Heart left ventricle (tissue), 7 donors: ENCODE measurements around the gene NCOR2.

DNA sequence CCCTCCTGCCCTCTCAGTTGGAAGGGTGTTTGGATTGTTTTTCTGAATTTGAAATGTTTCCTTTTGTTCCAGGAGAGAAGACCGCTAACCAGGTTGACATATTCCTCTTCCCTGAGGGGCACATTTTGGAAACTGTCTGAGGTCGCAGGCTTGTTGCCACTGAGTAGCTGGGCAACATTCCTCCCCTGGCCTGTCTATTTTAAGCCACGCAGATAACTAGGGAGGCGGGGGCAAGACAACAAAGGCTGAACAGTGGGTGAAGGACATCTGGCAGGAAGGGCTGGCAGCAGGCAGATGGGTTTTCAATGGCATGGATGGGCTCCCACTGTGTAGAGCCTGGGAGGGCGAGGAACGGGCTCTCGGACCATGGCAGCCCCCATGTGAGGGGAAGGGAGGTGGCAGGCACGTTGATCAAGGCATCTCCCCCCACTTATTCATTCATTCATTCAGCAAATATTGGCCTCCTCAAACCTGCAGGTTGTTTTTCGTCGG is 14.0 kb upstream of the VPS37B start:
- PRO-cap, 6 experiments, result peak in 6 of 6 experiments; most common plus-strand start position 266 of the sequence (in 4); most common minus-strand start position 165 of the sequence (in 2)
- RAMPAGE, long total RNA, 2 experiments, result no peak in any of the 2 experiments
- RRBS, result no CpG with 5 or more reads among the region's 10 CpGs

GRCh38 chr12:122951356-122951927 is 14.8 kb downstream of the ABCB9 start:
- PRO-cap, 6 experiments, result no peak in any of the 6 experiments
- RAMPAGE, long total RNA, 2 experiments, result no peak in any of the 2 experiments
- RRBS, result no CpG with 5 or more reads among the region's 11 CpGs

DNA sequence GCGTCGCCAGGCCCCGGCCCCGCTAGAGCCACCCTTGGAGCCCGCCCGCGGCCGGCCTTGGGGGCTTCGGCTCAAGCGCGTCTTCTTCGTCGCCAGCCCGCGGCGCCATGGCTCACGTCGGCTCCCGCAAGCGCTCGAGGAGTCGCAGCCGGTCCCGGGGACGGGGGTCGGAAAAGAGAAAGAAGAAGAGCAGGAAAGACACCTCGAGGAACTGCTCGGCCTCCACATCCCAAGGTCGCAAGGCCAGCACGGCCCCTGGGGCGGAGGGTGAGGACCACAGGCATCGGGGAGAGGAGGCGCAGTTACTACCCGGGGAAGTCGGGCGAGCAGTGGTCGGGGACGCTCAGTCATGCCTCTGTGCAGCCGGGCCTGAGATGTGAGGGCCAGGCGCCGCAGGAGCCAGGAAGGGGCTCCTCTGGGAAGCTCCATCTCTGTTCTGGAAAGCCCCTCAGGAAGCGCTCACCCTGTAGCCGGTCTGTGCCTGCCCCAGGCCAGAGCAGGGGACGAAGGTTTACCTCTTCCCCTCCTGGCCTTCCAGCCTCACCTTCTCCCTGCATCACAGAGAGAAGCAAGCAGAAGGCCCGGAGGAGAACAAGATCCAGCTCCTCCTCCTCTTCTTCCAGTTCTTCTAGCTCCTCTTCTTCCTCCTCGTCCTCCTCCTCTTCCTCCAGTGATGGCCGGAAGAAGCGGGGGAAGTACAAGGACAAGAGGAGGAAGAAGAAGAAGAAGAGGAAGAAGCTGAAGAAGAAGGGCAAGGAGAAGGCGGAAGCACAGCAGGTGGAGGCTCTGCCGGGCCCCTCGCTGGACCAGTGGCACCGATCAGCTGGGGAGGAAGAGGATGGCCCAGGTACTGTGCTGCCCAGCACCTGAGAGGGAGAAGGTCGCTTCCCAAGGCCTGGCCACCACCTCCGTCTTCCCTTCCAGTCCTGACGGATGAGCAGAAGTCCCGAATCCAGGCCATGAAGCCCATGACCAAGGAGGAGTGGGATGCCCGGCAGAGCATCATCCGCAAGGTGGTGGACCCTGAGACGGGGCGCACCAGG is 873 bp downstream of the ARL6IP4 start:
- PRO-cap, 6 experiments, result no peak in any of the 6 experiments
- RAMPAGE, long total RNA, 2 experiments, result no peak in any of the 2 experiments
- RRBS, result 6% methylated on average over 28 of the region's 60 CpGs

GRCh38 chr12:123320073-123321067 is 44.3 kb downstream of the SBNO1 start:
- PRO-cap, 6 experiments, result no peak in any of the 6 experiments
- RAMPAGE, long total RNA, 2 experiments, result no peak in any of the 2 experiments
- RRBS, result no CpG with 5 or more reads among the region's 9 CpGs

DNA sequence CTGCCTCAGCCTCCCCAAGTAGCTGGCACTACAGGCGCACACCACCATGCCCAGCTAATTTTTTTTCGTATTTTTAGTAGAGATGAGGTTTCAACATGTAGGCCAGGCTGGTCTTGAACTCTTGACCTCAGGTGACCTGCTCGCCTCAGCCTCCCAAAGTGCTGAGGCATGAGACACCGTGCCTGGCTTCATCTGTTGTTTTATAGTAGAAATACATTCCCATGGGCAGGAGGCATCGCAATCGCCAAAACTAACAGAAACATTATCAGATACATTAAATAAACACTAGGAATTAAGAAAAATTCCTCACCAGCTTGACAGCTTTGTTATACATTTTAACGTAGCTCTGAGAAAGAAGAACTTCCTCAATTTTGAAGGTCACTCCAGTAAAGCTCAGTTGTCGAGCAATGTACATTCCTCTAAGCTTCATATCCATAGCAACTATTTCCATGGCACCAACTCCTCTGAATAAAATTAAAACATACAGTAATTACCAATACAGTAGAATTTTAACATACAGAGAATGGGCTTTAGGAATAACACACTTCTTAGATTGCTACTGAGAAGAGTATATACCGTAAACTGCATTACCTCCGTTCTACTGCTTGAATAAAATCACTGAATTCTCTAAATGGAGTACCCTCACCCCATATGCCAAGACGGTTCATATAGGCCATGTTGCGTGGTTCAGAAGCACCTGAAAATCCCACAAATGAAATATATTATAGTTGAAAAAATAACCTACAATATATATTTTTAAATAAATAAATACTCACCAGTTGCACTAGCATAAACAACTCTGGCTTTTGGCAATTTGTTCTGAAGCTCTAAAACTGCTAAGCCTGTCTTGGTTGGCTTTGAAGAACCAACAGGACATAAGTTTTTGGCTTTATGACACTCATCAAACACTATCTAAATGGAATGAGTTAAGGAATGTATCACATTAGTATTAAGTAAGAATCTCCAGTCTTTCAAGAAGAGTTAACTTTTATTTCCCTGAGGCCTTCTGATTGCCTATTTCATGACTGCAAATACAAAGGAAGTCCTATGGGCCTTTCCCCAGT is 37.2 kb downstream of the SBNO1 start:
- PRO-cap, 6 experiments, result no peak in any of the 6 experiments
- RAMPAGE, long total RNA, 2 experiments, result no peak in any of the 2 experiments
- RRBS, result no CpG with 5 or more reads among the region's 12 CpGs

DNA sequence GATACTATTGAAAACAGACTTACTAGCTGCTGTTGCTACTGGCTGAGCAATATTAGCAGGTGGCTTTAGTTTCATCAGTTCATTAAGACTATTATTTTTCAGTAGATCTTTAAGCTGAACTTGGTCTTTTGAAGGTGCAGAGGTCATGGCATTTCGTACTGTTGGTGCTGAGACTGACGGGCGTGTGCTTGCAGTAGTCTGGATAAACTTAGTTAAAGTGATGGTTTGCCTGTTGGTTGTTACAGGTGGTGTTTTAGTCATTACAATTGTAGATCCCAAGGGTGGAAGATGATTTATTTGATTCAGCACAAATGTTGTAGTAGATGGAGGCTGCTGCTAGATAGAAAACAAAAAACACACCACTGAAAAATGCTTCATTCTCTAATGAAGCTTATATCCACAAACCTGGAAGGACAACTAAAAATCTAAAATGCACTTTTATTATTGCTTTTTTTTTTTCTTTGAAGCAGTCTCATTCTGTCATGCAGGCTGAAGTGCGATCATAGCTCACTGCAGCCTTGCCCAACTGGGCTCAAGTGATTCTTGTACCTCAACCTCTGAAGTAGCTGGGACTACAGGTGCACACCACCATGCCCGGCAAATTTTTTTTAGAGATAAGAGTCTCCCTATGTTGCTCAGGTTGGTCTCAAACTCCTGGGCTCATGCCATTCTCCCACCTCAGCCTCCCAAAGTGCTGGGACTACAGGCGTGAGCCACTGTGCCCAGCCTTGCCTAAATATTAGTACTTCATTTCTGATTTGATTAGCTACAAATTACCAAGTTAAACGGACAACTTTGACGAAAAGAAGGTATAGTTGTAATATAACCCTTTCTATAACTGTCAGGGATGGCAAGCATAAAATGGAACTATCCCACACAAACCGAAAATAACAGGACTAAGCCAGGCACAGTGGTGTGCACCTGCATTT is 19.1 kb downstream of the SBNO1 start:
- PRO-cap, 6 experiments, result no peak in any of the 6 experiments
- RAMPAGE, long total RNA, 2 experiments, result no peak in any of the 2 experiments
- RRBS, result no CpG with 5 or more reads among the region's 9 CpGs

DNA sequence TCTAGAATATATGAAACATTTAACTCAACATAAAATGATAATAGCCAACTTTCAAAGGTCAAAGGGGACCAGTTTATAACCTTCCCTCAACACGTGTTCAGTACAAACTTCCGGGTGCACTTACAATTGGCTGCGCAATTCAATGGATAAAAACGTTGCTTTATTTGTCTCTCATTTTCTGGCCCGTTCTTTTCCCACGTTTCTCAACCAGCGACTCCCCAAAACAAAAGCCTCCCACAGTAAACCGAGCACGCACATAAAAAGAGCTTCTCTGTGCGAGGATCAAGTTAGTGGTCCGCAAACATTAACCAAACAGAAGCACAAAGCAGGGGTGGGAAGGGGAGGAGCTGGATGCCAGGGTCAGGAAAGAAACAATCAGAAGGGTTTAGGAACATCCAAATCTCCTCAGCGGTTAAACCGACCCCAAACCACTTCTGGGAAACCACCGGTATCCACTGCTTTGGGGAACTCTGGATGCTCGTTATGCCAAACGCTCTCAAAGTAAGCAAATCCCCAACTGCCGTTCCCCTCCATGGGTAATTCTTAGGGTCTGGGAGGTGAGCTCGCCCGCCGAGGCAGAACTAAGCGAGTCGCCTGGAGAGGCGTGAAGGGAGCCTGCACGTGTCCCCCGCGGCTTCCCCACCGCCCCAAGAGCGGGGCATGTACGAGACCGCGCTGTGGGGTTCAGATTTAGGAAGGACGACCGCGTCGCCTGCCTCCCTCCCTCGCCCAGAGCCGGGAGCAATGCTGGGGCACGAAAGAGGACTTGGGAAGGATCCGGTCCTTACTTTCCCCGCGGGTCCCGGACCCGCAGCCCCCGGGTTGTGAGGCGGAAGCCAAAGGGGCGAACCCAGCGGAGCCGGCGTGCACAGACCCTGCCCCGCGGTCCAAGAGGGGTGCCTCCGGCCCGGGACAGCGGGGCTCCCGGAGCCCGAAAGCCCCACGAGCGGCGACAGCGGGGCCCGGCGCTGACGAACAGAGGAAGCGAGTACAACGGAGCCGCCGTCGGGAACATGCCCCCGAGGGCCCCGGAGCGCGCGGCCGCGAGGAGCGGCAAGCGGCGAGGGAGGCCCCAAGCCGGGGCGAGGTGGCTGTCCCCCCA is 789 bp downstream of the SBNO1 start:
- PRO-cap, 6 experiments, result peak in 1 of 6 experiments; most common plus-strand start position 174 of the sequence (in 1)
- RAMPAGE, long total RNA, 2 experiments, result no peak in any of the 2 experiments
- RRBS, result 1% methylated on average over 39 of the region's 80 CpGs

- PRO-cap, 6 experiments, result no peak in any of the 6 experiments
- RAMPAGE, long total RNA, 2 experiments, result no peak in any of the 2 experiments
- RRBS, result no CpG with 5 or more reads among the region's 9 CpGs
Observed at GRCh38 chr12:123531823-123532742, 1.4 kb downstream of the RILPL1 start.

- PRO-cap, 6 experiments, result no peak in any of the 6 experiments
- RAMPAGE, long total RNA, 2 experiments, result start-site peak on the plus strand in 1 of 2 experiments, at chr12:123619474-123619521 at its widest, 7 reads per replicate
- RRBS, result no CpG with 5 or more reads among the region's 8 CpGs
Observed at GRCh38 chr12:123619270-123619770, 14.2 kb downstream of the EIF2B1 start.

DNA sequence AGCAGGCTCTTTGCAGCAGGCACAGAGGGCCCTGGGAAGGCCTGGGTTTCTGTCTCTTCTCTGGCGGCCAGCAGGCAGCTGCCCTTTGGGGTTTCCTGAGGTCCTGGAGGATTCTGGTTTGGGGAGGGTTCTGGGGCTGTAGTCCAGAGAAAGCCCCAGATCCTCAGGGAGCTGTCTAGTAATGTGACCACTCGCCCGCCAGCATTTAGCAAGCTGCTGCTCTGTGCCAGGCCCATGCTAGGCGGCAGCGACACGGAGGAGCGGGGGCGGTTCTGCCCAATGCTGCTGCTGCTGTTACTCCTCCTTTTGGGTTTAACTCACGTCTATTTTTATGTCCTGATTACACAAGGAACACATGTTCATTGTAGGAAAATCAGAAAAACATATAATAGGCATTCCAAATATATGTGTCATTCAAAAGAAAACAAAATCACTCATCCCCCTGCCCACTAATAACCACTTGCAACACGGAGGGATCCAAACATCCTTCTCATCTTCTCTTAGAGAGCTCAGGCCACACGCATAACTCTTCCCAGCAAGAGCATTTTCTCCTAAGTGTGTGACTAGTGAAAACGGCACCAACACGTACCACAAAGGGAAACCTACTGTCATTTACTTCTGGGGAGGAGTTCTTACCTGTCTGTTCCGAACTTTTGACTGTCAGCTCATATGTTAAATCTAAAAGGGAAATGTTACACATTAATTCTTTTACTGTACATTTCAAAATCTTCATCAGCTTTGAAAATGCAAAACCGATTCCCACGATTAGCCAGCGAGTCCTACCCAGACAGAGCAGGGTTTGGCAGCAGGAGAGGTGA is 30.3 kb downstream of the CCDC92 start:
- PRO-cap, 6 experiments, result no peak in any of the 6 experiments
- RAMPAGE, long total RNA, 2 experiments, result no peak in any of the 2 experiments
- RRBS, result no CpG with 5 or more reads among the region's 17 CpGs

DNA sequence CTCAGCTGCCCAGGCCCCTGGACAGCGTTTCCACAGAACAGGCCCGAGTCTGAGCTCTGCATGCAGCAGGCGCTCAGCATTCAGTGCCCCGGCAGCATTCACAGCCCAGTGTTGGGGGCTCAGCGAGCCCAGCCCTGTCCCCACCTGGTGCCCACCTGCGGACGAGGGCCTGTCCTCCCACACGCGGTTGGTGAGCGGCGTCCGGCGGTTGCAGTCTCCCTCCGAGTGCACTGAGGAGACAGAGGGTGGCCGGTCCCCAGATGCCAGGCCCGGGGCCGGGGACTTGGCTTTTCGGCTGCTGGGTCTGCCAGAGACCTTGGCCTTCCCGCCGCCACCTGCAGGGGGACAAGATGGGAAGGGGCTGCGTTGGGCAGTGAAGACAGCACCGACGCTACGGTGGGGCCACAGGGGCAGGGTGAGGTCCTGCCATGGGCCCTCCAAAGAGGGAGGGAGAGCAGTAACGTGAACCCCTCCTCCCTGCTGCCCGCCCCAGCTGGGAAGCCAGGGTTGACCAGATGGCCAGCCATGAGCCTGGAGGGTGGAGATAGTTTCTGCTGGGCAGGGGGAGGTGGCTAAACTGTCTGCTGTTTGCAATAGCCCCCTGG is 31.2 kb downstream of the RFLNA start:
- PRO-cap, 6 experiments, result no peak in any of the 6 experiments
- RAMPAGE, long total RNA, 2 experiments, result no peak in any of the 2 experiments
- RRBS, result no CpG with 5 or more reads among the region's 26 CpGs

DNA sequence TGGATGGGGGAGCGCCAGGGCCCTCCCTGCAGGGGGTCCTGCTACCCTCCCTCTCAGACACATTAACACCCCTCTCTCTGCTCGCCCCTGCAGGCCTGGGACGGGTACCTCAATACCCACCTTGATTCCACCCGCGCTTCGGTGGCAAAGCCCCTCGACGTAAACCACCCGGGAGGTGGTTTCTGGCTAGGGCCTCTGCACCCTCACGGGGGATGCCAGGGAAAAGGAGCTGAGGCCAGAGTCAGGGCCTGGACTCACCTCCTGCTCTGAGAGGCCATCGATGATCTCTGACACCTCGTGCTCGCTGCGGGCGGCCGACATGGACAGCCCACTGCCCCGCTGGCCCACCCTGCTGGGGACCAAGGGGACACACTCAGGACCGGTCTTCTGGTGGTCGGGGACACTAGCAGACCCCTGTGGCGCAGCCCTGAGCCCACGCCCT is 134.5 kb downstream of the RFLNA start:
- PRO-cap, 6 experiments, result no peak in any of the 6 experiments
- RAMPAGE, long total RNA, 2 experiments, result start-site peak on the minus strand in 1 of 2 experiments, centred at position 296 of the sequence, 30 reads per replicate
- RRBS, result 100% methylated on average over 2 of the region's 21 CpGs

GRCh38 chr12:124430381-124430994 is 135.6 kb downstream of the RFLNA start:
- PRO-cap, 6 experiments, result no peak in any of the 6 experiments
- RAMPAGE, long total RNA, 2 experiments, result start-site peak on the minus strand in 1 of 2 experiments, at chr12:124430615-124430782 at its widest, 61 reads per replicate
- RRBS, result no CpG with 5 or more reads among the region's 25 CpGs

- PRO-cap, 6 experiments, result peak in 4 of 6 experiments; most common plus-strand start chr12:124453734 (in 2); most common minus-strand start chr12:124453437 (in 1)
- RAMPAGE, long total RNA, 2 experiments, result no peak in any of the 2 experiments
- RRBS, result 7% methylated on average over 2 of the region's 26 CpGs
Observed at GRCh38 chr12:124453126-124453981, 114.1 kb downstream of the NCOR2 start.

DNA sequence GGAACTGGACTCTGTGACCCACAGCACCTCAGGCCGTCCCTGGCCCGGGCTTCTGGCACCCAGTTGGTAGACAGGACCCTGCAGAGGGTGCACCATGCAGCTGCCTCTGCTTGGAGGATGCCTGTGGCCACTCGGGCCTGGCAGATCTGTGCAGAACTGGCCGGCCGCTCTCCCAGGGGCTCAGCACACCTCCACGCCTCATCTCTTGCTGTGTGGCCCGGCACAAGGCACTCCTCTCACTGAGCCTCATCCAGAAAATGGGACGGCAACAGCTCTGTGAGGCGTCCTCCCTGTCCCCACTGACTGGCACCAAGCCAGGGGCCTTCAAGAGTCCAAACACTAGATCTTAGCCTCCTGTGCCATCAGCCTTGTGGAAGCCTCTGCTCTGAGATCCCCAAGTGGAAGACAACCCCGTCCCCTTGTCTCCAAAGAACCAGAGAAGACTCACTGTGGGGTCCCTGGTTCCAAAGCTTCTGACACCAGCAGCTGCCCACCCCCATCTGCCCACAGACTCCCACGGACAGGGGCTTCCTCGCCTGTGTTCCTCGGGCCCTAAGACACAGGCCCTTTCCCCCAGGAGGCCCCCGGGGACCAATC is 113.3 kb downstream of the NCOR2 start:
- PRO-cap, 6 experiments, result no peak in any of the 6 experiments
- RAMPAGE, long total RNA, 2 experiments, result no peak in any of the 2 experiments
- RRBS, result 36% methylated on average over 4 of the region's 14 CpGs

DNA sequence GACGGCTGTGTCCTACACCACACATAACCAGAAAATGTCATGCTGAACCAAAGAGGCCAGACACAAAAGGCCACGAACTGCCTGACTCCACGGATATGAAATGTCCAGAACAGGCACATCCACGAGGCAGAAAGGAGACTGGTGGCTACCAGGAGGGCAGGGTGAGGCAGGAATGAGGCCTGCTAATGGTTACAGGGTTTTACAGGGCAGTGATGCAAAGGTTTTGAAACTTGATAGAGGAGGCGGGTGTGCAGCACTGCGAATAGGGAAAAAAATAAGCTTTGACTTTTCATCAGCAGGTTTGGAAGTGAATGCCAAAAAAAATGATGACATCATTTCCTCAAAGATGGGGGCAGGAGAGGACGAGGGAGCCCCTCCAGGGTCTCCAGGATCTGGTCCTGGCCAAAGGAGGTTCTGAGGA is 68.6 kb downstream of the NCOR2 start:
- PRO-cap, 6 experiments, result no peak in any of the 6 experiments
- RAMPAGE, long total RNA, 2 experiments, result no peak in any of the 2 experiments
- RRBS, result no CpG with 5 or more reads among the region's 7 CpGs

- PRO-cap, 6 experiments, result peak in 1 of 6 experiments; most common minus-strand start chr12:124507820 (in 1)
- RAMPAGE, long total RNA, 2 experiments, result no peak in any of the 2 experiments
- RRBS, result no CpG with 5 or more reads among the region's 17 CpGs
Observed at GRCh38 chr12:124507619-124508226, 59.7 kb downstream of the NCOR2 start.

DNA sequence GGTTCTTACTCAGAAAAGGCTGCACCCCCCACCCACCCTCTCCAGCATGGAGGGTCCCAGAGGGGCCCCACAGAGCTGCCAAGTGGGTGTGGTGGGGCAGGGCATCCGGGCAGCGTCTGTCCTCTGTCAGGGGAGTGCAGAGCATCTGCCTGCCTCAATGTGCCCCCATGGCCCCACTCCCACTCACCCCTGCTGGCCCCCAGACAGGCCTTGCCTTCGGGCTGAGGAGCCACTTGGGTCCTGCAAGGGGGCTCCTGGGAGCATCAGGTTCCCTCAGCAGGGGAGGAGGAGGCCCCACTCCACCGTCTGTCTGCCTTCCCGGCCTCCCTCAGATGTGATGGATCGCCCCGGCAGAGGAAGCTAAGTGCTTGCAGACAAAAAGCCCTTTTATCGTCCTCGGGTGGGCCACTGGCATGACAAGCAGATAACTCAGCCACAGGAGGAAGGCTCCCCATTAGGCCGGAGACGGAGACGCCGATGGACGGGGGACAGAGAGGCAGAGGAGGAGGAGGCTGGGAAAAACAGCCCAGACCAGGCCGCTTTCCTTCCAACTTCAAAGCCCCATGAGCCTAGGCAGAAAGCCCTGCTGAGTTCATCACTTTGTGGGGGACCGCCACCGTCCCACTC is 35.1 kb downstream of the NCOR2 start:
- PRO-cap, 6 experiments, result no peak in any of the 6 experiments
- RAMPAGE, long total RNA, 2 experiments, result no peak in any of the 2 experiments
- RRBS, result 20% methylated on average over 1 of the region's 17 CpGs

DNA sequence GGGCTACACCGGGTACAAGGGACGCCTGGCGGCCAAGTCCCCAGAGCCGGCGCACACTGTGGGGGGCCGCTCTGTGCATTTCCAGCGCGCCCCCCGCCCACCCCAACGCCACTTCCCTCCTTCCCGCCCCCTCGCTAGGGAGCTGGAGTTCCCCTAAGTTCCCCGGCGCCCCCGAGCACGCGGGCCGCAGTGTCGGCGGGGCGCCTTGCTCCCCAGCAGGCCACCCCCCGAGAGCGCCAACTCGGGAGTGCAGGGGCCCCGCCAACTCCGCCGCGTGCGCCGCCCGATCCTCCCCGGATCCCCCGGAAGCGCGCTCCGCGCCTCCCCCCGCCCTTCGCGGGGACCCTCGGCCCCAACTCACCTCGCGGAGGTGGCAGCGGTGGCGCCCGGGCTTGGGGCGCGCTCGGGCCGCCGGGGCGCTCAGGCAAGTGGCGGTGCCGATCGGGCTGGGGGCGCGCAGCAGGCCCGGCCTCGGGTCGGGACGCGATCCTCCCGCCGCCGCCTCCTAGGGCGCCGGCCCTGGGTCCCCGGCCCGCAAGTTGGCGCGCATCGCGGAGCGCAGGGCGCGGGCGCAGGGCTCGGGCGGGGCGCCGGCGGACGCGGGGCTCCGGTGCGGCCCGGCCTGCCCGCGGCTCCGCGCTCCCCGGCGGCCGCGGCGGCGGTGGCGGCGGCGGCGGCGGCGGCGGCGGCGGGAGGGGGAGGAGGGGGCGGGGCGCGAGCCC is at the start of gene NCOR2:
NCOR2 (minus strand) TSS at position 666 of the 722 bp plus-strand sequence.
- PRO-cap, 6 experiments, result peak in 6 of 6 experiments; most common plus-strand start position 330 of the sequence (in 1); most common minus-strand start position 663 of the sequence (in 4)
- RAMPAGE, long total RNA, 2 experiments, result no peak in any of the 2 experiments
- RRBS, result 2% methylated on average over 49 of the region's 109 CpGs

DNA sequence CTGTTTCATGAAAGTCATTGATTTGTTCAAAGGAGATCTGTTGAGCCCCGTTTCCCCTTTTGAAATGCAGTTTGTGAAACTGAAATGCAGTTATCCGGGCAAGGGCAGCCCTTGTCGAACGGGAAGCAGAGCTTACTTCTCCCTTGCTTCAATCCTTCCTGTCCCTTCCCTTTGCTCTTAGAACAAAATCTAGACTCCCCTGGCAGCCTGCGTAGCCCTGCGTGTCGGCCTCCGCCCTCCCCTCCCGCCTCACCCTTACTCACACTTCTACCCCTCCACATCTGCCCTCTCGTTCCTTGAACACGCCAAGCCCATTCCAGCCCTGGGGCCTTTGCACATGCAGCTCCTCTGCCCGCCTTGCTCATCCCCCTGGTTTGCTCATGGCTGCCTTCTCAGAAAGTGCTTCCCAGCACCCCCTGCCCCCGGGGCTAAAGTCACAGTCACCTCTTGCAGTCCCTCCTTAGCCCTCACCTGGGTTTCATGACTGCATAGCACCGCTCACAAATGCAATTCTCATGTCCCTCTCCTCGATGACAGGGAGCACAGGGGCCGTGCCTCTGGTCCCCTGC is 49.5 kb upstream of the NCOR2 start:
- PRO-cap, 6 experiments, result no peak in any of the 6 experiments
- RAMPAGE, long total RNA, 2 experiments, result no peak in any of the 2 experiments
- RRBS, result no CpG with 5 or more reads among the region's 16 CpGs